ENCODE measurements around a stretch of chr11.

GRCh38 chr11:114128032-114129095, 68.9 kb downstream of the ZBTB16 start:
- PRO-cap = no peak

DNA sequence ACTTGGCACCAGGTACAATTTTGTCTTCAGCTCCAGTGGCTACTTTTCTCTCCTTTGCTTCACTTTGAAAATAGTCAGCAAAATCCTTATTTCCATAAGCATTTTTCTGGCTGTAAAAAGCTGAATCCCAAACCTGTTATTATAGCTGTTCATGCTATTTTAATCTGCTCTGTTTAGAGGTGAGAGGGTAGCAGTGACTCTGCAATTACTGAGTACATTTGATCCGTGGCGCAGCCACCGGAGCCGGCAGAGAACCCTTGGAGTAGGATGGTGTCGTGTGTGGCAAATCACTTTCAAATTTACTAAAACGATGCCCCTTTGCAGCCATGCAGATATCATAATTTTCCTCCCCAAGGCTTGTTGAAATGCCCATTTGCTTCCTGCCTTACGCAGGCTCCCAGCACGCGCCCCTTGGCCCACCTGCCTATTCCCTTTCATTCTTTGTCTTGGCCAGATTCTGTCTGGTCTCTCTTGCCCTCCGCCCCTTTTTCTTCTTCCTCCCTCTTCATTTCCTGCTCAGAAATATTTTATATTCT, 69.7 kb downstream of the ZBTB16 start:
- PRO-cap = no peak

DNA sequence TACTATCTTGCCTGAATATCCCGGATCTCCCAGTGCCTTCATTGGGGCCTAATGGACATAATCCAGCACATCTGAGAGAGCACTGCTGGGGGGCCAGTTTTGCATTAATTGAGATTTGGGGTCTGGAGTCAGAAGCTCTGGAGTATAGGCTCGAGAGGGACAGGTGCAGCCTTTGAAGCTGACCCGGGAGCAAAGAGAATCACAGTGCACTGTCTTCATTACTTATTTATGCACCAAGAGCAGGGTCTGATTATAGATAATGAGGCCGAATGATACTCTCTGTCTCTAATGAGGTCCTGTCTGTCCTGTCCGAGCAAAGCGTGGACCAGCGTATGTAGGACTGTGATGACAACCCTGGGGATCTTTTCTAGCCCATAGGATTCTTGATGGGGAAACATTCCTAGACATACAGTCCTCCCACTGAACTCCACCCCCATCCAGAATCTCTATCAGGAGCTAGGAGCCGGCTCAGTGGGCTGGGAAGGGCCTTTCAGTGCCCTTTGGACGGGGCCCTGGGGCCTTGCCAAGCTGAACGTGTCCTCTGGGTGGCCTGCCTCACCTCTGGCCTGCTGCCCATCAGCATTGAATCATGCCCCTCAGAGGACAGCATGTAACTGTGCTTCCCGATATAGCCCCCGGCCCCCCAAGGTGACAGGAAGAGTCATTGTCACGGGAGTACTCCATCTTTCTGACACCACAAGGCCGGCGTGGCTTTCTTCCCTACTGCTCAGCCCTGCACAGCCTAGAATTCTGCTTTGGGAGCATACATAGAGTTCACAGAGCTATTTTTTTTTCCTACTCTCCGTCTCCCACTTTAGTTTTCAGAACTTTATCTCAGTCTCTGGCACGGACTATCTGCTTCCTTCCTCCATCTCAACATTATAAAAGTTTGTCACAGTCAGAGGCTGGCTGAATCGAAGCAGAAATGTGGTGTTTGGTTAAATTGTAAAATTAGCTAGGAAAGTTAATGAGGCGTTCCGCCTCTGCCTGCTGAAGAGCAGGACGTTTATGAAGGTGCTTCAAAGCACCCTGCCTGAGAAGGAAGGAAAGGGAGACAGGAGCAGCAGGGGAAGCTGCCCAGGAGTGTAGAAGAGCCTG, 111.8 kb downstream of the ZBTB16 start:
- PRO-cap = no peak

DNA sequence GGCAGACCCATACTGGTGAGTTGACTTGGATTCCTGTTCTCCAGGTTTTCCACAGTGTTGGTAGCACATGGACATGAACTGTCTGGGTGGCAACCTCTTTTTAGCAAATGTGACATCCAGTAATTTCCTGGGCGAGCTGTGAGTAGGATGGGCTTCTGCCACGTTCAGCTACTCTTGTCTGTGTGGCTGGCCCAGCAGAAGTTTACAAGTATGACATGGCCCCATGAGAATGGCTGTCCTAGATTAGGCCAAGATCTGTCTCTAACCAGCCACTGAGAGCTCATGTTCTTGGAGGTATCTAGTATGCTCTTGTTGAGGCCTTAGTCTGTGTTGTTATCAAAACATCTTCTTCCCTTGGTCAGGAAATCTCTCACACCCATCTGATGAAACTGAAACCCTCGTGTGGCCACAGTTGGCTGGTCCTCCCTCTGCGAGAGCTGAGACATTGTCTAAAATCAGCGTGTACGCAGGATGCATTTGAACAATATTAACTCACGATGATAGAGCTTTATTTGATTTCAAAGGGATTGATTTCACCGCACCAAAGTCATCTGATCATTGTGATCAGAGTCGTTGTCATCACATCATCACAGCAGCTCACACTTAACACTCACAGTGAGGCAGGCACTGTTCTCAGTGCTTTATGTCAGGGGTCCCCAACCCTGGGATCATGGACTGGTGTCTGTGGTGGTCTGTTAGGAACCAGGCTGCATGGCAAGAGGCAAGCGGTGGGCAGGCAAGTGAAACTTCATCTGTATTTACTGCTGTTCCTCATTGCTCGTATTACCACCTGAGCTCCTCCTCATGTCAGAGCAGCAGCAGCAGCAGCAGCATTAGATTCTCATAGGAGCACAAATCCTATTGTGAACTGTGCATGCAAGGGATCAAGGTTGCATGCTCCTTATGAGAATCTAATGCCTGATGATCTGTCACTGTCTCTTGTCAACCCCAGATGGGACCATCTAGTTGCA, 108.9 kb upstream of the NNMT start:
- PRO-cap = no peak

- PRO-cap = no peak
Measured at GRCh38 chr11:114192720-114193123, 103.5 kb upstream of the NNMT start.

GRCh38 chr11:114308077-114309390, 12.3 kb downstream of the NNMT start:
- PRO-cap = no peak

DNA sequence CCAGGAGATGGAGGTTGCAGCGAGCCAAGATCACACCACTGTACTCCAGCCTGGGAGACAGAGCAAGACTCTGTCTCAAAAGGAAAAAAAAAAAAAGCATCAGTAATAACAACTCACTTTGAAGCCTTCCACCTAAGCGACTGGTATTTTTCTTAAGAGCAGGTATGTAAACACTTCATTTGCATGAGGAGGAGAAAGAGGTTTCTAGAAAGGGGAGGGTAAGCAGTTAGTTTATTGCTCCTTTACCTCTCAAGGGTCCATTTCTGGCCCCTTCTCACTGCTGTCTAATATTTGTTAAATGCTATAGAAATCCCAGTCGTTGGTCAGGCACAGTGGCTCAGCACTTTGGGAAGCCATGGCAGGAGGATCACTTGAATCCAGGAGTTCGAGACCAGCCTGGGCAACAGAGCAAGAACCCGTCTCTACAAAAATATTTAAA, 22.7 kb downstream of the NNMT start:
- PRO-cap = no peak

- PRO-cap = no peak
Measured at GRCh38 chr11:114340258-114341211, 44.3 kb downstream of the NNMT start.

- PRO-cap = no peak
Measured at GRCh38 chr11:114404204-114404480, 3.7 kb downstream of the RBM7 start.

- PRO-cap = no peak
Measured at GRCh38 chr11:114440315-114440816, 1.1 kb downstream of the REXO2 start.

- PRO-cap = no peak
Measured at GRCh38 chr11:115221426-115222105, 282.6 kb downstream of the CADM1 start.

DNA sequence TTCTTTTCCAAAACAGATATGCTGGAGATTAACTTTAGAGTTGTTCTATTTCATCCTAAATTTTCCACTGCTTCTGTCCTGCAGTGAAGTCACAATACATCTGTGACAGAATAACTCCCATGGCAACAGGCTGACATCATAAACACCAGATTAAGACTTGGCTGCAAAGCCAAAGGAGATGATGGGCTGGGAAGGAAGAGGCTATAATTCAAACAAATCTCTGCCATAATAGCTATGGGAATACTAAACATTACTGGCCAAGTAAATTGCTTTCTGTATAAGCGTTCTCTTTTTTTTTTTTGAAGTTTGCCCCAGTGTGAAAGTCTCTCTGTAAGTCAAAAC, 107.7 kb downstream of the CADM1 start:
- PRO-cap = no peak

DNA sequence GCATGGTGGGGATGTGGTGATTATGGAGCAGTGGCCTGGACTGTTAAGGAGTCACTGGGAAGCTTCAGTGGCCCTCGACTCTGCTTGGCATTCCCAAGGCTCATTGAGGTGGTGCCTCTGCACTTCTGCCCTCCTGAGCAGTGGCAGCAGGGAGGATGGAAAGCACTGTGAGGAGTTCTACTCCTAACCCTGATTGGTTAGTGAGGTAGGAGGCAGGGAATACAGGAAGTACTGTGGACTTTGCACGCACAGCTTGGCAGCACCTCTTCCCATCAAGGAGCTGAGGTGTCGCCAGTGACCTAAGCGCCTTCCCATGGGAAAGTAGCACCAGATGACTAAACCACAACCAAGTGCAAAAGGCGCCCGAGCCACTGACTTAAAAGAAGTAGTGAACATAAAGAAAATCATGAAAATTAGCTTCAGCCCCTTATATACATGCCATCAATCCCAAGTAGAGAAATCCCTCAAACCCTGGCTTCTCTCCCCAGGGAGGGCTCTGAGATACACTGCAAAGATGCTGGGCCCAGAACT, 152.5 kb upstream of the CADM1 start:
- PRO-cap = no peak

- PRO-cap = no peak
Measured at GRCh38 chr11:116778798-116779214, 6.0 kb upstream of the BUD13 start.

- PRO-cap = no peak
Measured at GRCh38 chr11:116785609-116786094, 2.2 kb downstream of the ZPR1 start.

GRCh38 chr11:116808738-116809272, 14.3 kb downstream of the APOA4 start:
- PRO-cap = no peak

GRCh38 chr11:116822642-116823075, 445 bp downstream of the APOA4 start:
- PRO-cap = no peak

GRCh38 chr11:116894076-116894859, 56.8 kb upstream of the APOA1 start:
- PRO-cap = no peak

GRCh38 chr11:116930041-116930709, 92.8 kb upstream of the APOA1 start:
- PRO-cap = no peak

GRCh38 chr11:116948380-116949298, 111.2 kb upstream of the APOA1 start:
- PRO-cap = no peak